ENCODE measurements around the genes BCL2L10 and MYO5C.

- PRO-cap, result no peak
- RAMPAGE, long total RNA, 2 experiments, result no peak in any of the 2 experiments
Measured at GRCh38 chr15:51870918-51871472, 41.5 kb downstream of the TMOD3 start.

GRCh38 chr15:51872254-51872729 is 42.8 kb downstream of the TMOD3 start:
- PRO-cap, result no peak
- RAMPAGE, long total RNA, 2 experiments, result no peak in any of the 2 experiments

GRCh38 chr15:51981576-51981837 is 9.9 kb upstream of the LEO1 start:
- PRO-cap, result unidirectional peak, plus-strand start at chr15:51981781
- RAMPAGE, long total RNA, 2 experiments, result no peak in any of the 2 experiments

DNA sequence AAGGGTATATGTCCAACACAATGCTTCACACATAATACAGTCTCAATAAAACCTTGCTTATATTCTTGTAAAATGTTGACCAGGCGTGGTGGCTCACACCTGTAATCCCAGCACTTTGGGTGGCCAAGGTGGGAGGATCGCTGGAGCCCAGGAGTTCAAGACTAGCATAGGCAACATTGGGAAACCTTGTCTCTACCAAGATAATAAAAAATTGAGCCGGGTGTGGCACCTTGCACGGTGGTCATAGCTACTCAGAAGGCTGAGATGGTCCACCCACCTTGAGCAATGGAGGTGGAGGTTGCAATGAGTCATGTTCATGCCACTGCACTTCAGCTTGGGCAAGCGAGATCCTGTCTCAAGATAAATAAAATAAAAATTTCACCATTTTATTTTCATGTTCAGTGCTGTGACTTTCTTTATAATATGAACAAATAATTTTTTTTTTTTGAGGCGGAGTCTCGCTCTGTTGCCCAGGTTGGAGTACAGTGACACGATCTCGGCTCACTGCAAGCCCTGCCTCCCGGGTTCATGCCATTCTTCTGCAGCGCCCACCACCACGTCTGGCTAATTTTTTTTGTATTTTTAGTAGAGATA is 12.6 kb downstream of the MAPK6 start:
- PRO-cap, result no peak
- RAMPAGE, long total RNA, 2 experiments, result no peak in any of the 2 experiments

DNA sequence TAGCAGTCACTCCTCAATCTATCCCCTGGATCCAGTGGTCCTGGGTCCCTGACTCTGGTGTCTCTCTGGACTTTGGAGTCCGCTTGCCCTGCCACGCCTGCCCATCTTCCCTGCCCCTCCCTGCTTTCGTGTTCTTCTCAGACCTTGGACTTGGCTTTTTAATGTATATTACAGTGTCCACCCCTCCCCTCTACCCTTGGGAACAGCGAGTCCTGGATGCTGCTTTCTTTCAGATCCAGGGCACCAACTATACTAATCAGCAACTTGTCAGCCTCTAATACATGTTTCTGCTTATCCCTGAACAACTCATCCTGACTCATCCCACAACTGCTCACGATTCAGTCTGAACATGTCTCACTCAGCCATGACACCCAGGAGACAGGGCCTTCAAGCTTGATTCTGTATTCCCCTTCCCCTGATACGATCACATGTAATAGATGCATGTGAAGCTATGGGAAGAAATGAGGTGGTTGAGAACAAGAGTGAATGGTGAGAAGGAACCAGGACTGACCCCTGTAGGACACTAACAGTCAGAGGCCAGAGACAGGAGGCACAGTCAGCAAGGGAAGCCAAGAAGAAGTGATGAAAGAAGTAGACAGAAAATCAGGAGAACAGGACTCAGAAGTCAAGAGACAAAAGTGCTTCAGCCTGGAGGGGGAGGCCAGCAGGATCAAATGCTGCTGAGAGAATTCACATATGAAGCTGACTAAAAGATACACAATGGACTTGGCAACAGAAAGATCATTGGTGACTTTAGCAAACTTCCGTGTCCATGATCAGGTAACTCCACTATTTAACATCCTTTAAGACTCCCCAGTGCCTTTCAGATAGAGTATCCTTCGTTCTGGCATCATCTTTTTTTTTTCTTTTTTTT is 35.5 kb downstream of the BCL2L10 start:
- PRO-cap, result bidirectional peak, plus-strand start at position 336 of the sequence, minus-strand start at position 249 of the sequence
- RAMPAGE, long total RNA, 2 experiments, result no peak in any of the 2 experiments

DNA sequence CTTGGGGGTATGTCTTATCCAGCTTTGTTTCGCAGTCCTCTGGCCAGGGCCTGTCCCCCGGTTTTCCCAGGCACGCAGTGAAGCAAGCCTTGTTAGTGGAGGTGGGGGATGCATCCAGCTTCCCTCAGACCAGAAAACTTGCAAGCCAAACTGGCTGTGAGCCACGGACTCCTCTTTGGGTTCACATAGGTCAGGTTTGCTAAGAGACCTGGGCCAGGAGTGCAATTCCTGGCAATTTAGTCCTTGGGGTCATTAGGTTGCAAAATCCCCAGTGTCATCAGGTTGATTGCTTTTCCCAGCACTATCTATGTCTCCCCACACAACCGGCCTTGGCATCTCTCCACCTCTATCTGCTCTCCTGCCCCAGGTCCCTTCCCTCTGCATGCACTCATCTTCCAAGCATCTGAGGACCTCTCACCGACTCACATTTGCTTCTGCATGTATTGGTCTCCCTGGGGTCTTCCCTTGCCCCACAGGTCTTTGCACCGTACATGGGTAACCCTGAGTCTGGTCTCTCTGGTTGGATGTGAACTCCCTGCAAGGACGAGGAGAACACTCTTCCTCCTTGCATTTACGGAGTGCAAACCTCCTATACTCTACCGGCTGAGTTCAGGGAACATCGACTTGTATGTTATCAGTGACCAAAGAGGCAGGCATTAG is 34.2 kb downstream of the BCL2L10 start:
- PRO-cap, result no peak
- RAMPAGE, long total RNA, 2 experiments, result no peak in any of the 2 experiments

- PRO-cap, result unidirectional peak, plus-strand start at chr15:52112305; unidirectional peak, minus-strand start at chr15:52112455
- RAMPAGE, long total RNA, 2 experiments, result start-site peak on the minus strand in 2 of 2 experiments, at chr15:52112501-52112557 at its widest, 115 to 191 reads per replicate
Measured at GRCh38 chr15:52111855-52112851, at the start of gene BCL2L10. TSS of gene BCL2L10 (minus strand) at chr15:52112775.

DNA sequence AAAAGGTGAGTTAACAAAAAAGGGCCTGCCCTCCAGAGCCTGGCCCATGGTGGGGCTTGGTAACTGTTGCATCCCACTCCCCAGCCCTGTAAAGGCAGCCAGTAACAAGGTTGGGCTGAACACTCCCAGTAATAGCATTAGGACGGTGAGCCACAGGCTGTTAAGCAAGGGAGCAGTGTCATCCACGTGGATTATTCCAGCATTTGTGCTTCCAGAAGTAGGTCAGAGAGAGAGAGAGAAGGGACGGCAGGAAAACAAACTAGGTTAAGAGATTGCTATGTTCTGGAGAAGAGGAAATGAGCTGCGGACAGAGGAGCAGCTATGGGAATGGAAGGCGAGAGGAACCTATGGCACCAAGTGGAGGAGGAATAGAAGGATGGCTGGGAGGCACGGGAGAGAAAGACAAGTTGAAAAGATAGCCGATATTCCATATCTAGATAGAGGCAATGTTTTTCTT is 4.0 kb downstream of the GNB5 start:
- PRO-cap, result no peak
- RAMPAGE, long total RNA, 2 experiments, result no peak in any of the 2 experiments

DNA sequence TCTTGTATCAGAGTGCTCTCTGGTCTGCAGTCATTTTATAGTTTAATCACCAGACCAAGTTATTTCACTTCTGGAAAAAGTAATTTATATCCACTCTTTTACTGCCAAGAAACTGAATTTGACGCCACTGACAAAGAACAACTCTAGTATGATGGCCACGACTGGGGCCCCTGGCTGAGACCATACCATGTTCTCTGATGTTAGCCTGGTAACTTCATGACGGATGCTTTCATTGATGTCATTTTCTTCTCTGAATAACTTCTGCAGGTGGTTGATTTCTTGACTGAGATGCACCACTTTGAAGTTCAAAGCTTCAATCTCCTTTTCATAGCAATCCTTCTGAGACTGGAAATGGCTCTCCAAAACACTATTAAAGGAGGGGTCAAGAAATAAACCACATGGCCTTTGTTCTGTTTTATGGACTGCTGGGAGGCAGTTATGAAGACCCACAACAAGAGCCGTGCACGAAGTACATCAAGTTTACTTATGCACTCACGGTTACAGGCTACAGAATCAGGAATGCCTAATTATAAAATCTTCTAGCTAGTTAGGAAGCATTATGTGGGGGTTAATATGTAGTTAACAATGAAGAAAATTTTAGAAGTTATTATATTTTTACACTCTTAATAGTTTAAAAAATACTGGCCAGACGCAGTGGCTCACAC is 32.3 kb upstream of the GNB5 start:
- PRO-cap, result no peak
- RAMPAGE, long total RNA, 2 experiments, result no peak in any of the 2 experiments

- PRO-cap, result no peak
- RAMPAGE, long total RNA, 2 experiments, result no peak in any of the 2 experiments
Measured at GRCh38 chr15:52254815-52255446, 40.7 kb downstream of the MYO5C start.

DNA sequence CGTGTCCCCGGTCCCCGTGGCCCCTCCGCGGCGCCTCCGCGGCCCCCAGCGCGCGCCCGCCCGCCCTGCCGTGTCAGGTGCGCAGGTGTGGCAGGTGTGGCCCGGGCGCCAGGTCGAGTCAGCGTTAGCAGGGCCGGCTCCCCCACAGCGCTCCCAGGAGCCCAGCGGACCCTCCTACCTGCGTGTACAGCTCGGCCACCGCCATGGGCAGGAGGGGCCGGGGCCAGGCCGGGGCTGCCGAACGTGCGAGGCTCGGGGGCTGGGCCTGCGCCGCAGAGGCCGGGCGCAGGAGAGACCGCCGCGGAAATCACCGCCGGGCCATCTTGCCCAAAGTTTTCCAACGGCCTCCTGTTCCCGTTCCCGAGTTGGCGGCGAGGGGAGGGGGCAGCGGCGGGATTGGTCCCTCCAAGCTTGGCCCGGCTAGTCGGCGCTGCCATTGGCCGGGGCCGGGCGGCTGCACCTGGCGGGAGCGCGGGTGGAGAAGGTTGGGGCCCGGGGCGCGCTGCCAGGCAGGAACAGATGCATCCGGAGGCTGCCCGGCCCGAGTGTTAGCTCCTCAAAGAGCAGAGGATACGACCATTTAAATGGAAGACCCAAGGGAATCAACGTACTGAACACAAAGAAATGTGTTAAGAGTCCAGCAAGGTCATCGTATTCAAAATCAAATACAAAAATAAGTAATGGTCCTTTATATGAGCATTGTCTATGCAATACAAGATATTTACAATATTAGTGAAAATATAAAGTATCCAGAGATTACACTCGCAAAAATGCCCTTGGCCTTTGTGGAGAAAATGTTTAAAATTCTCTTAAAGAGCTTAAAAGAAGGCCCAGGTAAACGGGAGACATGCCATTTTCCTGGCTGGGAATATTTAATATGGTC is at the start of gene MYO5C:
MYO5C (minus strand) TSS at position 373 of the 883 bp plus-strand sequence.
- PRO-cap, result unidirectional peak, minus-strand start at position 325 of the sequence
- RAMPAGE, long total RNA, 2 experiments, result no peak in any of the 2 experiments

GRCh38 chr15:52566789-52567284 is 2.0 kb downstream of the ARPP19 start:
- PRO-cap, result no peak
- RAMPAGE, long total RNA, 2 experiments, result no peak in any of the 2 experiments

DNA sequence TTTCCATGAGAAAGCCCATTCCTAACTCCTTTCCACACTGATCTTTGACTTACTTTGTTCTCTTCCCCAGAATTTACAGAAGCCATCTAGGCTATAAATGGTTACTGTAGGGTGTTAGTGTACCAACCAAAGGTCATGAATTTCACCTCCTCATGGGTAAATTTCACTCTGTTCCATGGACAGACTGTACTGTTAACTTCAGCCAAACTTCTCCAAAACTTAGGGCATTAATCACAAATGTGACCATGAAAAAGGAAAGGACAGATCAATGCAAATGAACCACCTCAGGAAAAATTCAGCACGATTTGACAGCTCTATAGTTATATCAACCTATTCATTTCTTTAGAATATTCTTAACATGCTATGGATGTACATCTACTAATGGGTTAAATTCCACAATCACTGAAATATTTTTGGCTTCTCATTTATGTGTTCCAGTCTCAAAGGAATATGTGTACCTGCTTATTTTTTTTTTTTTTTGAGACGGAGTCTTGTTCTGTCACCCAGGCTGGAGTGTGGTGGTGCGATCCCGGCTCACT is 54.8 kb downstream of the ATOSA start:
- PRO-cap, result no peak
- RAMPAGE, long total RNA, 2 experiments, result no peak in any of the 2 experiments

- PRO-cap, result no peak
- RAMPAGE, long total RNA, 2 experiments, result no peak in any of the 2 experiments
Measured at GRCh38 chr15:52683257-52683974, 4.2 kb upstream of the ATOSA start.

DNA sequence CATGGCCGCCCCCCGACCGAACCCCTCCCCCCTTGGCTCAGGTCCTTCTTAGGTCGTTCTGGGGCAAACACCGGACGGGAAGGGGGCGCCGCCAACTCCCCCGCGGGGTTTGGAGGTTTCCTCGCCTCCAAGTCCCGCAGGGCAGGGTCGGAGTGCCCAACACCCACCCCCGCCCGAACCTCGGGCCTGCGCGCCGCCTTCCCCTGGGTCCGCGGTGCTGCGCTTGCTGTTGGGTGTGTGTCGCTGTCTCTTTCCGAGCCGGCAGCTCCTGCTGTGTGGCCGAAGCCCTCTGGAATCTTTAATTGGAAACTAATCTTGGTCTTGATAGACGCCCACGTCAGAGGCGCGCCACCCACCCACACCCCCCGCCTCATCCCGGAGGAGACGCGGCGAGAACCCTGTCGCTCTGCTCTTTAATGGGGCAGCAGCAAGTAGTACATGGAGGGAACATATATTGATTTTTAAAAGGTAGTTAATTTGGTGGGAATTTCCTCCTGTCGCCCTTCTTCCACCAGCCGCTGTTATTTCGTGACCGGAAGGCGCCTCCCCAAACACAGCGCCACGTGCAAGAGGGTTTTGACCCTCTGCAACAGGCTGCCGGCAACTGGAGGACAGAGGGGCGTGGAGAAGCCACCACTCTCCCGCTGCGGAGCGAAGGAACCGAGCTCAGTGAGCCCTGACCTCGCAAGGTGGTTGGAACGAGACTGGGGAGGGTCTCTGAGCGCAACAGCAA is 4.6 kb downstream of the ONECUT1 start:
- PRO-cap, result no peak
- RAMPAGE, long total RNA, 2 experiments, result no peak in any of the 2 experiments

DNA sequence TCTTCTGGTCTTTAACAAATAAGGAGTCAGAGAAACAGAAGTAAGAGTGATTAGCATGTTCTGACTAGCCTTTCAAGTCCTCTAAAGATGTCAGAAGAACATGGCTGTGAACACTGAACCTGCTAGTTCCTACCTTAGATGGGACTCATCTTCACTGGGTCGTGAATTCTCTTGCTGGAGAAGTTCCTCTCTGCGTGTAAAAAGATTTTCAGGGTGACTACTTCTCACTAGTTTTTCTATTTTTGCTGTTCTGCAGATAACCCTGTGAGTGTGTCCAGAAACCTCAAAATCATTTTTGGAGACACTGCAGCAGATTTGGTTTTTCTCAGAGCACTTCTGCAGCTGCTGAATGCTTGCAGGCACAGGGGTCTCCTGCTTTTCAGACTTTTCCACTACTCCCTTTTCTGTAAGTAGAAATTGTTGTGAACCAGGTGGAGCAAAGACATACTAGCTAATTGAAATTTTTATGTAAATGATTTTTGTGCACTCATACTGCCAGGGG is 185.4 kb upstream of the ONECUT1 start:
- PRO-cap, result no peak
- RAMPAGE, long total RNA, 2 experiments, result no peak in any of the 2 experiments

DNA sequence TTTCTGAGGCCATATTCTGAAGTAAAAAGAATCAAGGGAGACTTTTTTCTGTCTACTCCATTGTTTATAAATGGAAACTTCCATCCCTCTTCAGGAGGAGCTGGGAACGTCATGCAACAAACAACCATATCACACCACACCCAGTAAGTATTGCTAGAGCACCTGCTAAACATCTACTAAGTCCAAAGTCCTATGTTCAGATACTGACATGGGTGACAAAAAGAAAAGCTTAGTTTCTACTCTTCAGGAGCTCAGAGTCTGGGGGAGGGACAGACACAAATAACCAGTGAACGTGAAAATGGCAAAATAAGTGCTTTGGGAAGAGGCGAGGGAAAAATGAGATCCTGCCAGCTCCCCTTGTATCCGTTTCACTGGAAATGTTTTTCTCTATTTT is 324.9 kb upstream of the ONECUT1 start:
- PRO-cap, result no peak
- RAMPAGE, long total RNA, 2 experiments, result no peak in any of the 2 experiments

DNA sequence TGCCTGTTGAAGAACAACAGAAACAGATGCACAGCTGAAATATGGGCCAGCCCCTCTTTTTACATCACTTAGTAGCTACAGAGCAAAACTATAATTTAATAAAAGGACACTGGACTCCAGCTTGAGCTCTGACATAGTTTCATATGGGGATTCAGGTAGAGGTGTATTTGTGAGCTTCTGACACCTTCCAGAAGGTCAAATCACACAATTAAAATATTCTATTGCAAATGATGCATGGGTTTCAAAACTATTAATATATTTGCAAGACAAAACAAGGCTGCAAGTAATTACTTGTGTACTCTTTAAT is 338.6 kb downstream of the WDR72 start:
- PRO-cap, result no peak
- RAMPAGE, long total RNA, 2 experiments, result no peak in any of the 2 experiments

GRCh38 chr15:53714467-53715052 is 44.9 kb downstream of the WDR72 start:
- PRO-cap, result no peak
- RAMPAGE, long total RNA, 2 experiments, result no peak in any of the 2 experiments

DNA sequence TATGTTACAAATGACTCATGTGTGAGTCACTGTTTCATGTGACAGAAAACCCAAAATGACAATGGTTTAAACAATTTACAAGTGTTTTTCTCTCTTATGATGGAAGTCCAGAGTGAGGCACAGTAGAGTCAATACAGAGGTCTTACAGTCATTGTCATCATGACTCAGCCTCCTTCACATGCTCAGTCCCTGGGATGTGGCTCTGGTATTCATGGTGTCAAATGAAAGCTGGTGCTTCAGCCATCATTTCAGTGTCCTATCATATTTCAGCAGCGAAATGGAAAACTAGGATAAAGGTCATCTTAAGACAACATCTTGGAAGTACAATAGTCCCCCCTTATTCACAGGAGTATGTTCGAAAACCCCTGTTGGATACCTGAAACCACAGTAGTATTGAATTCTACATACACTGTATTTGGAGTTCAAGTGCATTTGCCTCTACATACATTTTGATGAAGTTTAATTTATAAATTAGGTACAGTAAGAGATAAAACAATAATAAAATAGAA is 393.2 kb downstream of the RSL24D1 start:
- PRO-cap, result no peak
- RAMPAGE, long total RNA, 2 experiments, result no peak in any of the 2 experiments

Measured in lower leg skin (tissue), 2 donors.